Pericardium fibroblast (primary cell): ENCODE data around the gene CHCHD6.

DNA sequence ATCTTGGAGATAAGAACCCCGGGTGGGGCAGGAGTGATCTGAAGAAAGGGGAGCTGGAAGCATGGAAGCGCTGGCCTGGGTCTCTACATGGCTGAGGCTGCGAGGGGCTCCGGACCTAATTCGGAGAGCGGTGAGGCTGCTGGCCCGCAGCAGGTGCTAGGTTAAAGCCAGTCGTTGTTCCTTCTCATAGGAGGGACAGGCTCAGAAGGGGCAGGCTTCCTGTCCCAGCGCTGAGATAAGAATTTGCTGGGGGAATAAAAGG, 17.0 kb downstream of the CHST13 start:
- RAMPAGE, long total RNA = no peak

DNA sequence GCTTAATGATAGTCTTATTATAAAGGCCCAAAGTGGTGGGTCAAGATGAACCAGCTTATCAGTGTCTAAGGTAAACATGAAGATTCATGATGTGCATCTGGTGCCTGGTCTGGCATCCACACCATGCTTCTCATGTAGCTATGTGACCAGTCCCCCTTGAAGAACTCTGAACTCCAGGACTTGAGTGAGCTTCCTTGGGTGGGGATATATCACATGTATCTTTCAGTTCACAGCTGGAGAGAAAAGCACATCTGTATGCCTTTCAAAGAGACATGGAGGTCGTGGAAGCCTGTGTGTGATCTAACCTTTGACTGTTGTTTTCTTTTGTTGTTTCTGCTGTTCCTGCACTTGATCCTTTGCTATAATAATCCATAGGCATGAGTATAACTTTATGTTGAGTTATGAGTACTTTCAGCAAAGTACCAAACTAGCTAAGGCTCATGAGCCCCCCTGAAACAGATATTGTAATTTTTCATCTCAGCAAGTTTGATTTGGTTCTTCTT, 43.6 kb upstream of the C3orf22 start:
- RAMPAGE, long total RNA = no peak

- RAMPAGE, long total RNA = start-site peak on the plus strand at chr3:126704218-126704272, 156 and 82 reads in 2 replicates
Observed at GRCh38 chr3:126703641-126704398, at the start of gene CHCHD6. CHCHD6 (plus strand) TSS chr3:126704240.

- RAMPAGE, long total RNA = no peak
Observed at GRCh38 chr3:126828283-126828650, 124.2 kb downstream of the CHCHD6 start.

- RAMPAGE, long total RNA = no peak
Observed at GRCh38 chr3:127574096-127574682, 16.3 kb downstream of the TPRA1 start.

- RAMPAGE, long total RNA = no peak
Observed at GRCh38 chr3:127713824-127714708, 41.3 kb downstream of the ABTB1 start.

GRCh38 chr3:127813898-127814299, 8.4 kb downstream of the MGLL start:
- RAMPAGE, long total RNA = no peak

DNA sequence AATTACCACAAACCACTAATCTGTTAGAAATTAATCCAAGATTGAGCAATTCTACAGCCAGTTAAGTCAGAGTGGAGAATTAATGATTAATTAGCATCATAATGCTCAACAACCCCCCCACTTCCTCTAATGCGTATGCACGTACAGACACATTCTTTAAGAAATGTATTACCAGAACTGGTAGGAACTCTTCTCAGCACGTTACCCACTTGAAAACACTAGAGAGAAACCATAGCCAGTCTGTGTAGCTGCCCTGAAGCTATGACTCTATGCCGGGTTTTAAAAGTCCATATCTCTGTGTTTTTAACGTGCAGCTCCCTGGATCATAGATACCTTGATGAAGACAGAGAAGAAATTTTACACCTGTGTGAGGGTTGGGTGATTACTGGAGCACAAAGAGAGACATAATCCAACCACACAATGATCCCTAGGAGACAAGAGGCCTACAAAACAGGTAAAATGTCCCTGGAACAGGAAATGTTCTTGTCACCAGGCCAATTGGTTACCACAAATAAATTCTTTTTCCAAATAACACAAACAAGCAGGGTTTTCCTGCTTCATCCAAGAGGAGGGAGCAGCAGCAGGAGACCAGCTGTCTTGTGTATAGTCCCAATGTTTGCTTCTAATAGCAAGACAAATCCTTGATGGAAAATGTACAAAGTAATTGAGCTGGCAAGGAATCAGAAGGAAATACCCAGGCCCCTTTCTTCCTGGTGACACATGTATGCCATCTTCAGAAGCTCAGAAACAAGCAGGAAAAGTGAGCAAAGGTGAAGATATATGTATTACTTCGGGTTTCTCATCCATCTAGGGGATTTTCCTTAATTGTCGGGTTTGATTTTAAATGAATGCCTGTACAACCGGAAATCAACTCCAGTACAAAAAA, 1.5 kb downstream of the MGLL start:
- RAMPAGE, long total RNA = no peak

GRCh38 chr3:127836315-127837142, 14.2 kb upstream of the MGLL start:
- RAMPAGE, long total RNA = no peak

- RAMPAGE, long total RNA = no peak
Observed at GRCh38 chr3:128010133-128010872, 41.9 kb upstream of the SEC61A1 start.

DNA sequence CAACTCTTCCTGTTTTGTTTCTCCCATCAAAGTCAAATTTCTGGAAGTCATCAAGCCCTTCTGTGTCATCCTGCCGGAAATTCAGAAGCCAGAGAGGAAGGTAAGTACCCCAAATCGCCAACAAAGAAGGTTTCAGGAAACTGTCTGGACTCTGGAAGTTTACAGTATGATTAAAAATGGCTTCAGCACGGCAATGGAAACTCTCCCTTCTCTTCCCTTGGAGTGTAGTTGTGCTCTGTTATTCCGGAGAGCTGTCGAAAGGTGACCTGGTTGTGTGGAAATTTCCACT, 510 bp downstream of the SEC61A1 start:
- RAMPAGE, long total RNA = no peak

- RAMPAGE, long total RNA = no peak
Observed at GRCh38 chr3:128064656-128065419, 12.6 kb downstream of the SEC61A1 start.

DNA sequence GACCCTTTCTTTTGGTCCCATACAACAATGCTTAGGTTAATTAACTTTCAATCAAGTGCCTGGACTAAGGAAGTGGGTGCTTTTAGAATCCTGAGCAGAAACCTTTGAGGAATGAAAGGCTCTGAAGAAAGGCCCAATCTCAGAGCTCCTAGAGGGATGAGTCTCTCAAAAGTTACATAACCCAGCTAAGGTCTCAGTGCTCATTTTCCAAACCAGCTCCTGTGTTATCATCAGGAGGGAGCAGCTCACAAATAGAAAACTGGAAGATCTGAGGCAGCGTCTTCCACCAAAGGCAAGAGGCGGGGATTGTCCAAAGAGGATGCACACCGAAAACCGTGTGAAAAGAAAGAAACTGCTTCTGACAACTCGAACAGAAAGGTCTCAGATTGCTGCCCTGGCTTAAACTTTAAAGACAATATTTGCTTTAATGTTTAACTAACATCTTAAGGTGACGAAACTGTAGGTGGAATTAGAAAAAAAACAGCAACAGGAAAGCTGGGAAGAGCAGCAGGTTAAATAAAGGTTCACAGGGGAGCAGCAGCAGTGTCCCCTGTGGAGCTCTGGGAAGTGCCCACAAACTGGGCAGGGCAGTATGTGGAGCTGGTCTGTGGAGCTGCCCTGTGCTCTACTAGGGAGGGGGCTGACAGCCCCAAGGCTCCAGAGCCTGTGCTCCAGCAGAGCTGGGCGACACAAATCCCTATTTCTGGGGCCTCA, 25.5 kb downstream of the RUVBL1 start:
- RAMPAGE, long total RNA = no peak

DNA sequence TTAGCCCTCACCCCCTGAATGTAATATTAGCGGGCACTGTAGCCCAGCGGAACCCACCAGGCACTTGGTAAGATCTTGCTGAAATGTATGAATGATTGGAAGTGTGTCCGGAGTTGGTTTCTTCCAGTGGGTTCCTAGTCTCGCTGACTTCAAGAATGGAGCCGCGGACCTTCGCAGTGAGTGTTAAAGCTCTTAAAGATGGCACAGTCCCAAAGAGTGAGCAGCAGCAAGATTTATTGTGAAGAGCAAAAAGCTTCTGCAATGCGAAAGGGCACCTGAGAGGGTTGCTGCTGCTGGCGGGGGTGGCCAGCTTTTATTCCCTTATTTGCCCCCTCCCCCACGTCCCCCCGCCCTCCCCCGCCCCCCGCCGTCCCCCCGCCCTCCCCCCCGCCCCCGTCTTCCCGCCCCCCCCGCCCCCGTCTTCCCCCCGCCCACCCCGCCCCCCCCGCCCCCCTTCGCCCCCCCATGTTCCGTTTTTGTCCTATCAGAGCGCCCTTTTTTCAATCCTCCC, 671 bp upstream of the EEFSEC start:
- RAMPAGE, long total RNA = no peak

DNA sequence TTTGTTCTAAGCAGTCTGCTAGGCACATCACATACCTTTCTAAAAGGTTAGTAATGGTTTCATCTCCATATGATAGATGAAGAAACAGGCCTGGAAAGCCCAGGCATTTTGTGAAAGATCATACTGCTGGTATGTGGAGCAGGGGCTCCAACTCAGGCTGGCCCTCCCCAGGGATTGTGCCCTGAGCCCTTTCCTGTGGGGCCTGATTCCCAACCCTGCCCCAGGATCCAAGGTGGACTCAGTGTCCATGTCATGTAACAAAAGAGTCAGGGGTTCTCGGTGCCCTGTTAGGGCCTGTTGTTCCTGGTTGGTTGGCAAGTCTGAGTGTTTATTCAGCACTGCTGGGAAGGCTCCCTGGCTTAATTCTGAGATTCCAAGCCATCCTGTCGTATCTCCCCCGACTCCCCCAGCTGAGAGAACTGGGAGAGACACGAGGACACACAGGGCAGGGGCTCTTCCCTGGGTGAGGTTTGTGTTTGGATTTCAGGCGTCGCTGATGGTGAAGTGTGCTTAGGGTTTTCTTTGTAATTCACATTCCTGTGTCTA, 78.2 kb downstream of the EEFSEC start:
- RAMPAGE, long total RNA = no peak

- RAMPAGE, long total RNA = no peak
Observed at GRCh38 chr3:128316263-128316556, 150.5 kb downstream of the DNAJB8 start.

GRCh38 chr3:128487596-128488210, 5.3 kb downstream of the GATA2 start:
- RAMPAGE, long total RNA = no peak

DNA sequence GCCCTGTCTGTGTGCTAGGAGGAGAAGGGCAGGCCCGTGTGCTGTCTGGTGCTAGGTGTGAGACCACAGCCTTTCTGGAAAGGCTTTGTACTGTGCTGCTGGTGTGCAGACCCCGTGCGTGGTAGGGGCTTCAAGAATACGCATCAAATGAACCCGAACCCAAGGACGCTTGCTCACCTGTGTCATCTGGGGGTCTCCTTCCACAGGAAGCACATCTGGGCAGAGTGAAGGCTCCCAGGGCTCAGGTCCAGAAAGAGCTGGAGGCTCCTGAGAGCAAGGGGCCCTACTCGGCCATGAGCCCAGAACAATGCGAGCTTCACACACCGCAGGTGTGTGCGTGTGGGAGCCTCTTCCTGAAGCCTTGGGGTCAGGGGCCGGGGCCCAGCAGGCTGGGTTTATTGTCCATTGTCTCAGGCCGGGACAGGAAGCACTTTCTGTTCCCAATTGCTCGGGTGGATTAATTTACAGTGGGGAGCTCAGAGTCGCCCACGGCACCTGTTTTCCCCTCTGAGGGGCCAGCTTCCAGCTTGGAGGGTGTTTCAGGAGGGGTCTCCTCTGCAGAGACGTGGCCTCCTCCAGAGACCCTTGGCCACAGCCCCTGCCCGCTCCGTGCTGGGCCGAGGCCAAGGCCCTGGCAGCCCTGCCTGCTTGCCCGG, 74.9 kb downstream of the RPN1 start:
- RAMPAGE, long total RNA = no peak

GRCh38 chr3:128584106-128584893, 66.3 kb downstream of the RPN1 start:
- RAMPAGE, long total RNA = no peak

- RAMPAGE, long total RNA = no peak
Observed at GRCh38 chr3:128613685-128614170, 36.9 kb downstream of the RPN1 start.